Vermiform appendix (tissue), 1 donor: Measurements from ENCODE around the genes OR4B1, OR5D13, OR8J3, OR5T2, OR9G4, RTN4RL2 and SLC43A1.

- PRO-cap = no peak
Measured at GRCh38 chr11:48216472-48216962, at the start of gene OR4B1. OR4B1 (plus strand) TSS chr11:48216810.

GRCh38 chr11:55773145-55773566 is at the start of gene OR5D13:
OR5D13 (plus strand) TSS chr11:55773438.
- PRO-cap = no peak

DNA sequence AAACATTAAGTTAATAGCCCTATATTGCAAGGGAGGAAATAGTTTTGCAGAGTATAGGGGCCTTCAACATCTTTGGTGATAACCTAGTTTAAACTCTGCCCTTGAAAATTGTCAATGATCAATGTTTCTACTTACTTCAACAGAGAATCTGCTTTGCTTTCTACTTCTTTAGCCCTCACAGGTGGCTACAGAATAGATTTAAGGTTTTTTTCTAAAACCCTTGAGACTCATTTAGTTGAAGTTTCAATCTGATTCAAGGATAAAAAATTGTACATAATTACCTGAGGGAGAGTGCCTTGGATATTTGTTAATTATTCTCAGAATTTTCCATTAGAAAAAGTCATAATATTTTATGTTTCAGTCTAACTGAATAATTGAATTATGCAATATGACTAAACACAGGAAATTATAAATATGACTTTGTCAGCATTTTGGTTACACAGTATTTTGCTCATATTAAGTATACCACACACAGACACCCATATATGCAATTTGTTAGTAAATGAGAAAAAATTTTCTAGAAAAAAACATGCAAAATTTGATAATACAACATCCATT is at the start of gene OR8J3:
Gene OR8J3 (minus strand): TSS at position 164 of the 558 bp plus-strand sequence.
- PRO-cap = no peak

DNA sequence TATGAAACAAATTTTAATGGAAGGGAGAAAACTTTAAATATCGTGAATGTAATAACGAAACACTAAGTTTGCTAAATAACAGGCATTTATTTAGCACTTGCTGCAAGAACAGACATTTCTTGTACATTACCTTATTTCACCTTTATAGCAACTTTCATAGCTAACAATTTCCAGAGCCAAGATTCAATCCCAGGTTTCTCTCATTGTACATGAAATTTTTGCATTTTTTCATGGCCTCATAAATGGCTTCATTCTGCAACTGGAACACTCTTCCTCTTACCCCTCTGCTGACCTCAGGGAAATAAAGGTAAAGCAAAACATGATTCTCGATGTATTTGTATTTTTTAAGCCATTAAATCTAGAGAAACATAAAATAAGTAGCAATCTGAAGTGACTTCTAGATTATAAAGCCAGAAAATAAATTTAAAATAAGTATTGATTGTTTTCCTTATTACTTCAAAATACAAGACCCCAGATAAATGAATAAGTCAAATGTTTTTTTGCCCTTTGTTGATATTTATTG is at the start of gene OR5T2:
Gene OR5T2 (minus strand): TSS at position 209 of the 523 bp plus-strand sequence.
- PRO-cap = no peak

- PRO-cap = no peak
Measured at GRCh38 chr11:56748412-56749088, at the start of gene OR9G4. OR9G4 (minus strand) TSS chr11:56748697.

DNA sequence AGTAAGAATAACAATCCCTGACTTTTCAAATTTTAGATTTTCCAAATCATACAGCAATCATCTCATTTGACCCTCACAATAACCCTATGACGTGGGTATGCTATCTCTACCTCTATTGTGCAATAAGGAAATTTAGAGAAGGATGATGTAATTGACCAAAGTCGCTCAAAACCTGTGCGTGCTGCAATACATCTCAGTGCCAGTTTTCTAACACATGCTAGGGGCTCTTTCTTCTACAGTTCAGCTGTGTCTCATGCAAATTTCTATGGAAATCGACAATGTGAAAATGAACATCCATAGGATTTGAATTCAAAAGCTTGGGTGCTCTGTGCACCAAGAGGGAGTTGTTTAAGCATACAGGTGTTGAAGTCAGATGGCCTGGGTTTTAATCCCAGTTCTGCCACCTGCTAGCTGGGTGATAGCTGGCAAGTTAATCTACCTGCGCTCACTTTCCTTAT is 40.2 kb upstream of the APLNR start:
- PRO-cap = no peak

GRCh38 chr11:57323485-57324026 is 1.2 kb downstream of the TNKS1BP1 start:
- PRO-cap = no peak

GRCh38 chr11:57330716-57331229 is 4.9 kb downstream of the SSRP1 start:
- PRO-cap = no peak

DNA sequence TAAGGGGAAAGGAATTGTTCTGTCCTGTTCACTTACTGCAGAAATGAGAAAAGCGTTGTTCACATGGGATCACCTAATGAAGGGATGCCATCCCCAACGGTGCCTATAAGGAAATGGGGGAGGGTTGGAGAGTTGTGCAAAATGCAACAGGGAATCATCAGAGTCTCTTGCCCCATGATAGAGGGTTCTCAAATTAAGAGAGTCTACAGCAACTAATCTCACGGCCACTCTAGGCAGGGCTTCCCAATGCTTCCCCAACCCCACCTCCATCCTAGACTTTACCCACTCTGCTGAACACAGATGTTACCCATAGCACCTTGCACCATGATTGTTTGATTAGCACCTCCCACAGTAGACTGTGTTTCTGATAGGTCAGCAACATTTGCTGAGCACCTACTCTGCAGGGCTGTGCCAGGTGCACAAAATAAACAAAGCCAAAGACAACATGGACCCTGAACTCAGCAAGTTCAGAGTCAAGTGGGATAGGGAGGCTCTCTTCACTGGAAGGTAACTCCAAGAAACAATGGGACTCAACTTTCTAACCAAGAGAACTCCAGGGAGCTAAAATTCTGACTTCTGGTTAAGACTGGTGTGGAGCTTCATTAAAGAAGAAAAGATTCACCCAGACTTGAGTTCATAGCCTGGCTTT is 6.9 kb upstream of the RTN4RL2 start:
- PRO-cap = no peak

DNA sequence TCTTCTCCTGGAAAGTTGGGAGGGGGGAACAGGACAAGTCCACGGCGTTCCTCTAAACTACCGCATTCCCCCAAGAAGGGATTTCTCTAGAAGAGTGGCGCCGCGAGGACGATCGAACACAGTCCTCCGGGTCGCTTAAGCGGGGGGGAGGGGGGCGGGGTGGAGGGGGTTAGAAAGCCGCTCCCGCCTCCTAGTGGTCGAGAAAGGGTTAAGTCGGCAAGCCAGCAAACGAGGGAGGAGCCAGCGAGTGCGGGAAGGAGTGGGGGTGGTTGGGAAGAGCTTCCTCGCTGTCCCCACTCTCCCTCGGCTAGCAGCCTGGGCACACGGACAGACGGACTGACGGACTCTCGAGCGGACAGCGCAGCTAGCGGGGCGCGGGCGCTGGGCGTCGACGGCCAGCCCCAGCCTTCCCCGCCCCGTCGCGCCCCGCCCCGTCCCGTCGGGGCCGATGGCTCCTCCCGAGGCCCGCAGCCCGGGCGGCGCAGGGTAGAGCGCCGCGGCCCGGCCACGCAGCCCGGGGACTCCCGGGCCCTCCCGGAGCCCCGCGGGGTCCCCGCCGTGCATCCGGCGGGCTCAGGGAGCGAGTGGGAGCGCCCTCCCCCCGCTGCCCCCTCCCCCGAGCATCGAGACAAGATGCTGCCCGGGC is at the start of gene RTN4RL2:
Gene RTN4RL2 (plus strand): TSS at position 296 of the 646 bp plus-strand sequence.
- PRO-cap = no peak

GRCh38 chr11:57497252-57498210 is 18.0 kb downstream of the SLC43A1 start:
- PRO-cap = no peak

DNA sequence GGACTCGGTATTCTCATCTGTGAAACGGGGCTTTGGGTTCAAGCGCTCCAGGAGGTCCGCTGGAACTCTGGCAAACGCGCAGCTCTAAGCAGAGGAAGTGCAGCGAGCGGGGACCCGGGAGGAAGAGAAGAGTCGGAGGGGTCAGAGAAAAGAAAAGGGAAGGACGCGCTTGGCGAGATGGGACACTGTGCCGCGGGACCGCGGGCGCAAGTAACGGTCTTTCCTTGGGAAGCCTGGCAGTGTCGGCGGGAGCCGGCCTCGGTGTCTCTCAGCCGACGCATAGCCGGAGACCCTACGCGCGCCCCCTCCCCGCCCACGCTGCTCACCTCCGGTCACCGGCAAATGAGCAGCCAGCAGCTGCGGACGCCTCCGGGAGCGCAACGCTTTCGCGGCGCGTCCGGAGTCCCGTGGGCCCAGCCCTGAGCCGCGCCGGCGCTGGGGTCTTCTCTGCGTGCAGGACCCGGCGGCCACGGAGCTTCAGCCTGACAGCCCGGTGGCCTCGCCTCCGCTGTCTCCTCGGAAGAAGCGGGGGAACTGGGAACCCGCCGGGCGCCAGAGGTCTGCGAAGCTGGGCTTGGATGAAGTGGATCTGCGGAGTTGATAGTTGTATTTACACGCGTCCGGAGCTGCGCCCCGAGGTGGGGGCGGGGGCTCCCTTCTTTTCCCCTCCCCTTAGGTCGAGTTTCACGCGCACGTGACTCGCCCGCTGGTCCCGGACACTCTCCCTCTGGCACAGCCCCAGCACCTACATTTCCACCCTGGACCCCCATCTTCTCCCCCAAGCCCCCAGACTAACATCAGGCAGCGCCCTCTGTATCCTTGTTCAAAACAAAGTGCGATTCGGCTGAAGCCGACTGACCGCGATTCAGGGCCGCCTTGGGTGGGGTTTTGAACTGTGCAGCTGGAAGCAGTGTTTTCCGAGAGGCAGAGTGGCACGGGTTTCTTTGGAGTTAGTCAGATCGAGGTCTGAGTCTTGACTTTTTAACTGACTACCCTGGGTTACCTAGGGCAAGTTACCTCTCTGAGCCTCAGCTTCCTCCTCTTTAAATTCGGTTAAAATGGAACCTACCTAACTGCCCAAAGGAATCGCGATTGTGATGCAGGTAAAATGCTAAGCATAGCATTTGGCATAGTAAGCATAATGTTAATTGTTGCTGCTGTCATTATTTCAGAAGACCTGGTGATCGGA is at the start of gene SLC43A1:
Gene SLC43A1 (minus strand): TSS at position 585 of the 1,189 bp plus-strand sequence.
- PRO-cap = bidirectional peak, plus-strand start at position 141 of the sequence, minus-strand start at position 128 of the sequence; bidirectional peak, plus-strand start at position 697 of the sequence, minus-strand start at position 585 of the sequence

DNA sequence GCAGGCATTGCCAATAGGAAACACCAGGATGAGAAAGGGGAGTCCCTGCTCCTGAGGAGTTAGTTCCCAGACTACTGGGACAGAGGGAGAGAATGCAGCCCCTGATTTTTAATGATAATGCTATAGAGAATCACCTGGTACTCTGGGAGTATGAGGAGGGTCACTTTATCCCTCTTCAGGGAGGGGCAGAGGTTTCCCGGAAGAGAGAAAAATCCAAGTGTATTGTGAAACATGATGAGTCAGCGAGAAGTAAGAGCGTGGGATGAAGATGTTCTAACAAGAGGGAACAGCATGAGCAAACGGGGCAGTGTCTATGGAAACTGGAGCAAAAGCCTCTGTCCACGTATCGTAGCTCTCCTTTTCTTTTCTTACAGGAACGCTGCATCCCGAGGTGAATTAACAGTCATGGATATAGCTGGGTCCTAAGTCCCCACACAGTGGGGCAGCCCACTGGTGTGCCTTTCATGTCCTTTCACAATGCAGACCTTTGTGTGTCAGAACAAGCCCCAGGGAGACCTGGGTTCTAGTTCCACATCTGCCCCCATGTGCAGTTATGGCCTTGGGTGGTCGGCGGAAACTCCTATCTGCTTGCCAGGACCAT is 1.9 kb upstream of the UBE2L6 start:
- PRO-cap = unidirectional peak, plus-strand start at position 307 of the sequence

- PRO-cap = no peak
Measured at GRCh38 chr11:57598613-57599139, 1.2 kb downstream of the SERPING1 start.

GRCh38 chr11:57639147-57639519 is 10.6 kb downstream of the YPEL4 start:
- PRO-cap = no peak

- PRO-cap = no peak
Measured at GRCh38 chr11:57647031-57648123, 2.3 kb downstream of the YPEL4 start.

DNA sequence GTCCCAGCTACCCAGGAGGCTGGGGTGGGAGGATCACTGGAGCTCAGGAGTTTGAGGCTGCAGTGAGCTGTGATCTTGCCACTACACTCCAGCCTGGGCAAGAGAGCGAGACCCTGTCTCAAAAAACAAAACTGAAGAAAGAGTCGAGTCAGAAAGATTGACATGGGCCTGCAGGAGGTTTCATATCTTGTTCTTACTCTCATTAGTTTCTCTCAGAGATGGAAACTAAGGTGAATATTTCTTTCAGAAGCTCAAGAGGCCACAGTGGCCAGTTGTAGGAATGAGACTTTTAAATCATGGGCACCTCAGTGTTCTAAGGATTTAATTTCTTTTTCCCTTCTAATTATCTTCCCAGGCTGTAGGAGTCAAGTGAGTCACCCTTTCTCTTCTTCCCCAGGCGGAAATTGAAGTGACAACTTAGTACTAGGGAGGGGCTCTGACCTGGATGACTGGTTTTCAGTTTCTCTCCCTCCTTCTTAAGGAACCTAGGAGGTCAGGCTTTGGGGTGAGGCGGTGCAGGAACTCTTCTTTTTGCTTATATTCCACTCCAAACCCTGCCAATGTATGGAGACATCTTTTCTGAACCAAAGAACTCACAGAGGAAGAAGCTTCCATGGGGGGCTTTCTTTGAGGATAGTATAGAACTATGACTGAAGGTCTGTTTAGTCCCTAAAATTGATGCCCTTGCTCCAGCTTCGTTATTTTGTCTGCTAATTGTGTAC is 12.5 kb downstream of the ZDHHC5 start:
- PRO-cap = no peak

DNA sequence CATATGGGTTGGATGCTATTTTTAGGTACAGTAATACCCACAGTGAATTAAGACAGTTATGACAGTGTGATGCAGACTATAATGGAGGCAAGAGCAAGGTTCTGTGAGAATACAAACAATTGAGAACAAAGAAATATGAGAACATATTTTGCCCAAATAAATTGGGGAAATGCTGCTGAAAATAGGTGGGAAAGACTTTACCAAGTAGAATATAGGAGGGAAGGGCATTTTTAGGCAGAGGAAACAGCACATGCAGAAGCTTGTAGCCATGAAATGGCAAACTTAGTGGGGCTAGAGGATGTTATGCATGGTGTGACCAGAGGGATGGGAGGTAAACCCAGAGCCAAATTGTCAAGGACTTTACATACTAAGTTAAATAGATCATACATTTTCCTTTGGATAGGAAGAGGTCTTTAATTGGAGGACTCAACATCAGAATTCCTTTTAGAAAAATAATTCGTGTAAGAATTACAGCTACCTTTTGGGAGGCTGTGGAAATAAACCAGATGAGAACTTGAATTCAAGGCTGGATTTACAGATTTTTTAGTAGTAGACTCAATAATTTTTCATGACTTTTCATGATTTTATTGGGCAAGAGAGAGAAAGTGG is 15.0 kb downstream of the ZDHHC5 start:
- PRO-cap = unidirectional peak, plus-strand start at position 228 of the sequence

- PRO-cap = no peak
Measured at GRCh38 chr11:57703363-57704204, 8.4 kb downstream of the MED19 start.

DNA sequence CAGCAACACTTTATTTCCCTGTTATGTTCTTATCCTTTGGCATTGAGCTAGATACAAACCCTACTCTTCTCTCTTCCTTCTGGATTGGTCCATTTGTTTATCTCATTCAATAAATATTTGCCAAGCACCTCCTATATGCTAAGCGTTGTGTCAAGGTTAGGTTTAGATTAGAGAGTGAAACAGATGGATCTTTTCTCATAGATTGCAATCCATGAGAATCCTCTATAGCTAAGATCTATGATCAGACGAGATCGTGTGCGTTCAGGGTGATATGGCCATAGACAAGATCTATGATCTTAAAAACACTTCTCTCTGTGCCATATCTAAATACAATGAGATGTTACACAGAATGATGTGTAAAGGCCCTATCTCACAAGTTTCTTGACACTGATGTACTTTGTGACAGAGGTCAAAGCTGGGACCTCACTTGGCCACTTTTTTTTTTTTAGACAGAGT is 57.8 kb downstream of the CTNND1 start:
- PRO-cap = no peak